ENCODE measurements around the genes IMPG1, MEI4, SH3BGRL2 and ME1.

- PRO-cap, 4 experiments = peak in 1 of 4 experiments; most common plus-strand start chr6:75602521 (in 1); most common minus-strand start chr6:75602335 (in 1)
- RAMPAGE, long total RNA, 2 experiments = no peak in any of the 2 experiments
These were observed 852 bp downstream of the SENP6 start for GRCh38 chr6:75602221-75603242.

DNA sequence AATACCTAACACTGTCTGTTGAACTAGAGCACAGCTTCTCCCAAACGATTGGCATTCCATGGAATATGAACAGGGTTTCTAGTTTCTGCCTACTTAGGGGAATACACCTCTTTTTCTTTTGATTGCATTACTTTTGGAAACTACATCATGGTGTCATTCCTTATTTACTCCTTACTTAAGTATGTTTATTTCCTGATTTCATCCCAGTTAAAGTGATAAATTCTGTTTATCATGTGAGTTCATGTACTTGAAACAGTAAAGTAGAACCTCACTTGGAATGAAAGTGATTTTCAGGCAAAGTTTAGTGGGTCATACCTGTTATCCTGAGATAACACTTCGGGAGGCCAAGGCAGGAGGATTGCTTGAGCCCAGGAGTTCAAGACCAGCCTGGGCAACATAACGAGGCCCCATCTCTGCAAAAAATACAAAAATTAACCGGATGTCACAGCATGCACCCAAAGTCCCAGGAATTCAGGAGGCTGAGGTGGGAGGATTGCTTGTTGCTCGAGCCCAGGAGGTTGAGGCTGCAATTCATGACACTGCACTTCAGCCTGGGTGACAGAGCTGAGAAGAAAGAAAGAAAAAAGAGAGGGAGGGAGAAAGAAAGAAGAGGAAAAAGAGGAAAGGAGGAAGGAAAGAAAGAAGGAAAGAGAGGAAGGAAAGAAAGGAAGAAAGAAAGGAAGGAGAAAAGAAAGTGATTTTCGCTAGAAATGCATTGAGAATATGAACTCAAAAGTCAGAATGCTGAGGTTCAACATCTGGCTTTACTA, 6.4 kb downstream of the SENP6 start:
- PRO-cap, 4 experiments = no peak in any of the 4 experiments
- RAMPAGE, long total RNA, 2 experiments = no peak in any of the 2 experiments

GRCh38 chr6:75677369-75678200, 71.5 kb upstream of the MYO6 start:
- PRO-cap, 4 experiments = no peak in any of the 4 experiments
- RAMPAGE, long total RNA, 2 experiments = no peak in any of the 2 experiments

GRCh38 chr6:75793561-75794242, 44.7 kb downstream of the MYO6 start:
- PRO-cap, 4 experiments = no peak in any of the 4 experiments
- RAMPAGE, long total RNA, 2 experiments = no peak in any of the 2 experiments

DNA sequence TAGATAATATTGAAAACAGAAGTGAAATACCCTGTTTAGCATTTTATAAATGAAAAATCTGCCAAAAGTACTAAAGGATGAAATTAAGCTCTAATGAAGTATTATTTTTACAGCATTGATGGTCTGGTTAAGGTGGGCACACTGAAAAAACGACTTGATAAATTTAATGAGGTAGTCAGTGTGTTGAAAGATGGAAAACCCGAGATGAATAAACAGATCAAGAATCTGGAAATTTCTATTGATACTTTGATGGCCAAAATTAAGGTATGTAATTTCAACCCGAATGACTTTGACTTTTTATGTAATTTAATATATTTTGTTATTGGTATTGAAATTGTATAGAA, 137.7 kb downstream of the MYO6 start:
- PRO-cap, 4 experiments = no peak in any of the 4 experiments
- RAMPAGE, long total RNA, 2 experiments = no peak in any of the 2 experiments

- PRO-cap, 4 experiments = no peak in any of the 4 experiments
- RAMPAGE, long total RNA, 2 experiments = no peak in any of the 2 experiments
These were observed at the start of gene IMPG1 for GRCh38 chr6:76072577-76073030. Gene IMPG1 (minus strand): TSS chr6:76072662.

DNA sequence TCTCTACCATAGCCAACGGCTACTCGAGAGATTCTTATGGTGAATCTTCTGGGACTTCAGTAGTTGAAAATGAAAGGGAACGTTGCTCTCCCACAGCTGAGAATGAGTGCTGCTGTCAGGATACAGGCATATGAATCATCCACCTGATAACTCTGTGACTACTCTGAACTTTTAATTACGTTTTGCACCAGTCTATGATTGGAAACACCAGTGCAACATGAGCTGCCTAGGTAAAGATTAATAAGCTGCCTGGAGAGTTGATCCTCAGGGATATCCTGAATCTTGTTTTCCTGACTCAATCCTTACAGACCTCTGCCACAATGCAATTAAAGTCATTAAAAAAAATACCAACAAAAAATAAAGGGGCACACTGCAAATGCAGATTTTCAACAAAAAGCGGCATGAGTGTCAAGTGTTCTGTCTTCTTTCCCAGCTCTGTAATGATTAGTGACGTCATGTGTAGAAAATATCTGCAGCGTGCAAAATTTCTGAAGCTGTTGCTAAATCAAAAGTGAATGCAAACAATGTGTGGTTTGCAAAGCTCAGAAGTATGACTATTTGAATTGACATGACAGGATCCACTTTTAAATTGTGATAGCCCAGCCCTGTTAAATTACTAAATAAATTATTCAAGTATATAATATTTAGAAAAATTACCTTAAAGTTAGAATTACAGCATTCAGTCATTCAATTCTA, 432.2 kb downstream of the HTR1B start:
- PRO-cap, 4 experiments = peak in 4 of 4 experiments; most common plus-strand start position 187 of the sequence (in 1); most common minus-strand start position 104 of the sequence (in 4)
- RAMPAGE, long total RNA, 2 experiments = no peak in any of the 2 experiments

- PRO-cap, 4 experiments = no peak in any of the 4 experiments
- RAMPAGE, long total RNA, 2 experiments = no peak in any of the 2 experiments
These were observed 2.0 kb downstream of the HTR1B start for GRCh38 chr6:77461326-77461612.

DNA sequence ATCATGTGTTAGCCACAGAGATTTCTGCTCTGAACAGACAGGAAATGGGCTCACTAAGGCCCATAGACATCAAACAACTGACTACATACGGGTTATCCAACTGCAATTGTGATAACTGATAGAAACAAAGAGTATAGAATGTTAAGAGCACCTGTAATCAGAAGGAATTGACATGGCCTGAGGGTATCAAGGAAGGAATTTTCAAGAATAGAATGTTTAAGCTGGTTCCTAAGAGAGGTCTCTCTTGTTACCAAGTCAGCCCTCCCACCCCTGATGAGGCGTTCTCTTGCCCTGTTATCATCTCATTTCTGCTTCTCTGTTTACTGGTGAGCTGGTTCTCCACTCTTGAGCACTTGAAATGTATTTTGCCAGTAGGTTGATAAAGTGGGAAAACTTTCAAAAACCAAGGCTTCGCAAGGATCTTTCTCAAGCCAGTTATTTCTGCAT, at the start of gene MEI4:
MEI4 (plus strand) TSS at position 273 of the 447 bp plus-strand sequence.
- PRO-cap, 4 experiments = no peak in any of the 4 experiments
- RAMPAGE, long total RNA, 2 experiments = no peak in any of the 2 experiments

GRCh38 chr6:78940520-78941321, 73.4 kb downstream of the IRAK1BP1 start:
- PRO-cap, 4 experiments = no peak in any of the 4 experiments
- RAMPAGE, long total RNA, 2 experiments = no peak in any of the 2 experiments

- PRO-cap, 4 experiments = no peak in any of the 4 experiments
- RAMPAGE, long total RNA, 2 experiments = no peak in any of the 2 experiments
These were observed 33.3 kb upstream of the LCA5 start for GRCh38 chr6:79570408-79570977.

DNA sequence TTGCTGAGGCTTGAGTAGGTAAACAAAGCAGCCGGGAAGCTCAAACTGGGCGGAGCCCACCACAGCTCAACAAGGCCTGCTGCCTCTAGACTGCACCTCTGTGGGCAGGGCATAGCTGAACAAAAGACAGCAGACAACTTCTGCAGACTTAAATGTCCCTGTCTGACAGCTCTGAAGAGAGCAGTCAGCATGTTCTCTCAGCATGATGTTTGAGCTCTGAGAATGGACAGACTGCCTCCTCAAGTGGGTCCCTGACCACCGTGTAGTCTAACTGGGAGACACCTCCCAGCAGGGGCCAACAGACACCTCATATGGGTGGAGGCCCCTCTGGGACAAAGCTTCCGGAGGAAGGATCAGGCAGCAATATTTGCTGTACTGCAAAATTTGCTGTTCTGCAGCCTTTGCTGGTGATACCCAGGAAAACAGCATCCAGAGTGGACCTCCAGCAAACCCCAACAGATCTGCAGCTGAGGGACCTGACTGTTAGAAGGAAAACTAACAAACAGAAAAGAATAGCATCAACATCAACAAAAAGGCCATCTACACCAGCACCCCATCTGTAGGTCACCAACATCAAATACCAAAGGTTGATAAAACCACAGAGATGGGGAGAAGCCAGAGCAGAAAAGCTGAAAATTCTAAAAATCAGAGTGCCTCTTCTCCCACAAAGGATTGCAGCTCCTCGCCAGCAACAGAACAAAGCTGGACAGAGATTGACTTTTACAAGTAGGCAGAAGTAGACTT, 41.0 kb upstream of the LCA5 start:
- PRO-cap, 4 experiments = no peak in any of the 4 experiments
- RAMPAGE, long total RNA, 2 experiments = no peak in any of the 2 experiments

DNA sequence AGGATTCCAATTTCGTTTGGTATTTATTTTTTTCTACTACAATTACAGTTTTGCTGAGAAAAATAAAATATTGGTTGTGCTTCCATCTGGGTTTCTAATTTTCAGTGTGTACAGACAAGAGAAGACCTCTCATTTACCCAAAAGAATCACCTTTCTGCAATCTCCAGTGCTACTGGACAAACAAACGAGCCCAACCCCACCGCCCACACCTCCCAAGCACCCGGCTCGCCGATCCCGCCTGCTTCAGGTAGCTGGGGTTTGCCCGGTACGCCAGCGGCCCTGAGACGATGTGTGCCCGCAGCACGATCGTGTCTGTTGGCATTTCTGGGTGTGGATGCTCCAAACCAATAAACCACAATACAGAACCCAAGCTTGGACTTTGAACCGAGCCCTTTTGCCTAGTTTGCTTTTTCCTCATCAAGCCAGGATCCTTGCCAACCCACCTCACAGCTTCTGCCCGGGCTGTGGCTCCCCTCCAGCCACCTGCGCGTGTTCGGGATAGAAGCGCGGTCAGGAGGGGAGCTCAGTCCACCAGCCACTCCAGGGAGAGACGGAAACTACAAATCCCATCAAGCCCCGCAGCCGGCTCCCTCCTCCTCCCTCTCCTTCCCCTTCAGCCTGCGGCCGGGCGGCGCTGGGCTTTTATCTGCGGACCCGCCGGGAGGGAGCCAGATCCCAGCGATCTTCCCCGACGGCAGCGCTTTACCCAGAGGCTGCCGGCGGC, at the start of gene SH3BGRL2:
SH3BGRL2 (plus strand) TSS at position 671 of the 724 bp plus-strand sequence.
- PRO-cap, 4 experiments = peak in 4 of 4 experiments; most common plus-strand start position 645 of the sequence (in 2); most common minus-strand start position 289 of the sequence (in 2)
- RAMPAGE, long total RNA, 2 experiments = start-site peak on the plus strand in 2 of 2 experiments, centred at positions 648 to 652 of the sequence, 986 to 2,498 reads per replicate

- PRO-cap, 4 experiments = no peak in any of the 4 experiments
- RAMPAGE, long total RNA, 2 experiments = no peak in any of the 2 experiments
These were observed 174.3 kb downstream of the BCKDHB start for GRCh38 chr6:80280486-80281435.

DNA sequence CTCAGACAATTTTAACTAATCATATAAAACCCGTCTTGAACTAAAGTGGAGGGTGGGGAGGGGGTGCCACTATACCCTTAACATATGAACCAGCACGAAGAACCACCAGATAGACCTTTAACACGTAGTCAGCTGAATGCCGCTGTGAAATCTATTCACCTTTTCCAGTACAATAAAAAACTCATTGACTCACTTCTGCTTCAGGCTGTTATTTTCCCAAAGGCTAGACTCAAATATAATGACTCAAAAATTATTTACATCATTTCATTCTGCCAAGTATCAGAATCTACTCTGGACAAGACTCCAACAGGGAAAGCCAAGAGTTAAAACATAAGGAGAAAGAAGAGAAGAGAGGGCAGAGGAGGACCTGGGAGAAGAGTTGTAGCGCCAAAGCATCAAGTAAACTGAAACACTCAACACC, 1.5 kb downstream of the TENT5A start:
- PRO-cap, 4 experiments = peak in 1 of 4 experiments; most common plus-strand start position 337 of the sequence (in 1); most common minus-strand start position 138 of the sequence (in 1)
- RAMPAGE, long total RNA, 2 experiments = no peak in any of the 2 experiments

DNA sequence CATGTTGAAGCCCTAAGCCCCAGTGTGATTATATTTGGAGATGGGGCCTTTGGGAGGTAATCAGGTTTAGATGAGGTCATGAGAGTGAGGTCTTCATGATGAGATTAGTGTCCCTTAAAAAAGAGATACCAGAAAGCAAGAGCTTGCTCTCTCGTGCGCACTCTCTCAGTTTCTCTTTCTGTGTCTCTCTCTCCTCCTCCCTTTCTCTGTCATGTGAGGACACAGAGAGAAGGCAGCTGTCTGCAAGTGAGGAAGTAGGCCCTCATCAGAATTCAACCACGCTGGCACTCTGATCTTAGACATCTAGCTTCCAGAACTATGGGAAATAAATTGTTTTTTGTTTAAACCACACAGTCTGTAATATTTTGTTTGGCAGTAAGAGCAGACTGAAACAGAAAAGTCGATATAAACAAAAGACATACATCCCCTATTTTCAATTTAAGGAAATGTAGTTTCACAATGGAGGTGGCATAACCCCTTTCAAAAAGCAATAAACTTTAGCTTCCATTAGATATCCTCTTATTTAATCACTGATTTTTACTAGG, 180.5 kb downstream of the IBTK start:
- PRO-cap, 4 experiments = peak in 2 of 4 experiments; most common plus-strand start position 257 of the sequence (in 1); most common minus-strand start position 176 of the sequence (in 1)
- RAMPAGE, long total RNA, 2 experiments = no peak in any of the 2 experiments

GRCh38 chr6:82101106-82102170, 146.1 kb downstream of the IBTK start:
- PRO-cap, 4 experiments = no peak in any of the 4 experiments
- RAMPAGE, long total RNA, 2 experiments = no peak in any of the 2 experiments

DNA sequence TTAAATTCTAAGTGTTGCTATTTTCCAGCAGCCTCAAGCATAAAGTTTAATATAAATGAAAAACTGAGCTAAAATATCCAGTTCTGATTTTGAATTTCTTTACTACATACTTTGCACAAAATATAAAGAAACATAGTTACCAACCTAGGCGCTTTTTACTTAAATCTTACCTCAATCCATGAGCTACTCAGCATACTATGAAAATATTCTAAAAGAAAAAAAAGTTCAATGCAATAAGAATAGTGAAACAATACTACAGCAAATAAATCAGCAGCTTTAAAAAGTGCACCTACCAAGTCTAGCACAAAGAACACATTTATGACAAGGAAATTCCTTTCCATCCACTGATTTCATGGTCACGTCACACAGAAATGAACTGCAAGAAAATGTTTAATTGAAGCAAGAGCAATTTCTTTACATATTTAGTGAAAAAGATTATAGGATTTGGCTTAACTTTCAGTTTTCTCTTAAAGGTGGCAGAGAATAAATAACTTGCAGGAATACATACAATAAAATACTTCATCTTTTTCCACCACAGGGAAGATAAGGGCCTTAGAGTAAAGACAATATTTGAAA, 36.3 kb downstream of the IBTK start:
- PRO-cap, 4 experiments = peak in 1 of 4 experiments; most common minus-strand start position 307 of the sequence (in 1)
- RAMPAGE, long total RNA, 2 experiments = no peak in any of the 2 experiments

- PRO-cap, 4 experiments = peak in 1 of 4 experiments; most common plus-strand start chr6:83430395 (in 1); most common minus-strand start chr6:83430455 (in 1)
- RAMPAGE, long total RNA, 2 experiments = no peak in any of the 2 experiments
These were observed 581 bp downstream of the ME1 start for GRCh38 chr6:83430078-83430862.

DNA sequence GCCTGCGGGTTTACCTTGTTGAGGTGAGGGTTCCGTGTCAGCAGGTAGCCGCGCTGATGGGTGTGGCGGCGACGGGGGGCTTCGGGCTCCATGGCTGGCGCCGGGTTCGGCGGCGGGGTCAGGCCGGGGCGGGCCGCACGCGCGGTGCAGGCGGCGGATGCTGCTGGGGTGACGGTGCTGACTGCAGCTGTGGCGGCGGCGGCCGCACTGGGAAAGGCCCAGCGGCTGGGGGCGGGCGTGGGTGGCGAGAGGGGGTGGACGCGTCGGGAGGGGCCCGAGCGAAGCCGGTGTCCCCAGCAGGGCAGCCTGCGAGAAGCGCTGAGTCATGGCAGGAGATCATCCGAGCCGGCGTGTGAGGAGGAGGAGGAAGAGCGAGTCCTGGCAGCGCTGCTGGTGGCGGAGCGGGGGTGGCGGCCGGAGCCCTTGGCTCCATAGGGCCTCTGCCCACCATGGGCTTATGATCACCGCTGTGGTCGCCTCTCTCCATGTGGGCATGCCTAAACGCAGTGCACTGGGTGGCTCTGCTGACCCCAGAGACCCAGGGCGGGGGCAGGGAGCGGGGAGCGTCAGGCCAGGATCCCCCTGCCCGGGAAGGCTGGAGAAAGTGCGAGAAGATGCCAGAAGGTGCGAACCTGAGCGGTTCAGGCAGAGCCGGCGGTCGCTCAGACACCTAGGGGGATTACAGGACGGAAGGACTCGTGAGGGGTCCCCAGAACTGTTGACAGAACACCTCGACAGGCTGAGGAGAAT, at the start of gene ME1:
ME1 (minus strand) TSS at position 189 of the 750 bp plus-strand sequence.
- PRO-cap, 4 experiments = peak in 4 of 4 experiments; most common plus-strand start position 368 of the sequence (in 3); most common minus-strand start position 183 of the sequence (in 3)
- RAMPAGE, long total RNA, 2 experiments = no peak in any of the 2 experiments